Metanephros (tissue), 2 donors: ENCODE measurements around the genes LTC4S and CNOT6.

GRCh38 chr5:179731493-179731898 is 1.1 kb upstream of the MAML1 start:
- RAMPAGE, long total RNA, result no peak

- RAMPAGE, long total RNA, result no peak
Observed at GRCh38 chr5:179766273-179767129, 27.3 kb upstream of the LTC4S start.

- RAMPAGE, long total RNA, result no peak
Observed at GRCh38 chr5:179775786-179776343, 17.9 kb upstream of the LTC4S start.

DNA sequence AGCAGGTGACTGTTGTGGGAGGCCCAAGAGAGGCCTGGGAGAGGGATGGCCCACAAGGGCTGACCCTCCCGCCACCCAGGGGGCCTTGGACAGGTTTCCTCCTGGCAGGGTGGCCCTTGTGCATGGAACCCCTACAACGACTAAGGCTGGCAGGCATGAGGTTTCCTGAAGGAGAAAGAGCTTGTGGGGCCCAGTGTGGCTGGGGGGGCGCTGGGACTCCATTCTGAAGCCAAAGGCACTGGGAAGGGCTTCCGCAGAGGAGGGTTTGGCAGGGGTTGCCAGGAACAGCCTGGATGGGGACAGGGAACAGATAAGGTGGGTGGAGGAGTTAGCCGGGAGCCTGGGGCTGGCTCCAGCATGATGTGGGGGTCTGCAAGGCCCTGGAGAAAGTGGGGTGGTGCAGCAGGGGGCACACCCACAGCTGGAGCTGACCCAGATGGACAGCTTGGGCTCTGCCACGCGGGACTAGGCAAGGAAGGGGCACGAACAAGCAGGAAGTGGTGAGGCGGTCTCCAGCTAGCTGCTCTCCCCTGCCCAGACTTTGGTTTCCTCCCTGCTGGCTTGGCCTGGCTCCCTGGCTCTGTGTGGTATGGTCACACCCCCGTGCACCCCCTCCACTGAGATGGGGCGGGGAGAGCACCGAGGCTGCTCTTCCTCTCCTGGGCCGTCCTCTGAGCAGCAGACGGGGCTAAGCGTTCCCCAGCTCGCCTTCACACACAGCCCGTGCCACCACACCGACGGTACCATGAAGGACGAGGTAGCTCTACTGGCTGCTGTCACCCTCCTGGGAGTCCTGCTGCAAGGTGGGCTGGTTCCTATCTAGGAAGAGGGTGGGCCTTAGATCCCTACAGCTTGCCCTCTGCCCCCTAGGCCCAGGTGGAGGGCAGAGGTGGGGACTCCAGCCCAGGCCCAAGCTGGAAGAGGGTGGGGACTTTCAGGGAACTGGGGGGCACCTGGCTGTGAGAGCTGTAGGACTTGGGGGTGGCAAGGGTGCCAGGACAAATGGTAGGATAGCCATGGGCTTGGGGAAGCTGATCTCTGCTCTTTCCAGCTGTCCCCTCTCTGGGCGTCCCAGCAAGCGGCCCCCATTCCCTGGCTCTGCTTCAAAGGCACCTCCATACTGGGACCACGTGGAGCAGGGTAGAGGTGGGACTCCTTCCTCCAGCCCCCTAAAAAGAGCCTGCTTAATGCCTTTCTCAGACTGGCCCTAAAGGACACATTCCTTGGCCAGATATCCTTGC is at the start of gene LTC4S:
LTC4S (plus strand) TSS at position 651 of the 1,241 bp plus-strand sequence.
- RAMPAGE, long total RNA, result no peak

DNA sequence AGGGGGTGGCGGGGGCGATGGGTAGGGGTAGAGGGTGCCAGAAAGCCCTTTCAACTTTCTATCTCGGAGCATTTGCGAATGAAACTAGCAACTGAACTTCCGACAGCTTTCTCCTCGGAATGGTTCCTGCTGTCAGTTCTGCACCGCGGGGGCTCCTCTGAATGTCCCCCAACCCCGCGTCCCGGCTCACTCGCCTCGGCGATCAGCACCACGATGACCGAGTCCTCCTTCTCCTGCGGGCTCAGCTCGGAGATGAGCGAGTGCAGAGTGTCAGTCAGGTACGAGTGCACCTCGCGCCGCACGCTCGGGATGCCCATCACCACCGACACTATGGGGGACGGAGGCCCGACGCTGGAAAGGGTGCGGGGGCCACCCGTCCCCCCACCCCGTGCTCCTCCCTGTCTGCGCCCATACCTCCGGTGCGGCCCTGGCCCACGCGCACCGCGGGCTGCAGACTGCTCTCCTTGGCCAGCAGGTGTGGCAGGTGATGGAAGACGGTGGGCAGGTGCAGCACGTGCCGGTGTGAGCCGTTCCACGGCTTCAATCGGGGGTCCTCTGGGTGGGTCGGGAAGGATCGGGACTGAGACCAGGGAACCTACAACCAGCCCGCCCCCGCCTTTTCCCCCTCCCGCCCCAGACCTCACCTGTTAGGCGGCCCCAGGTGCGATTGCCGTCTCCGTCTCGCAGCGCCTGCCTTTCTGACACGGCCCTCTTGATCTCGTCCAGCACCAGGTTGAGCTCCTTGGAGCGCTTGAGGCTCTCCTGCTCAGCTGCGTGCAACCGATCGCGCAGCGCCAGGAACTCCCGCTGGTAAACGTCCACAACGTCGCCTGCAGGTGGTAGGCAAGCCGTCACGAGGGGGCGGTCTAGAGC is 5.3 kb downstream of the MGAT4B start:
- RAMPAGE, long total RNA, result no peak

DNA sequence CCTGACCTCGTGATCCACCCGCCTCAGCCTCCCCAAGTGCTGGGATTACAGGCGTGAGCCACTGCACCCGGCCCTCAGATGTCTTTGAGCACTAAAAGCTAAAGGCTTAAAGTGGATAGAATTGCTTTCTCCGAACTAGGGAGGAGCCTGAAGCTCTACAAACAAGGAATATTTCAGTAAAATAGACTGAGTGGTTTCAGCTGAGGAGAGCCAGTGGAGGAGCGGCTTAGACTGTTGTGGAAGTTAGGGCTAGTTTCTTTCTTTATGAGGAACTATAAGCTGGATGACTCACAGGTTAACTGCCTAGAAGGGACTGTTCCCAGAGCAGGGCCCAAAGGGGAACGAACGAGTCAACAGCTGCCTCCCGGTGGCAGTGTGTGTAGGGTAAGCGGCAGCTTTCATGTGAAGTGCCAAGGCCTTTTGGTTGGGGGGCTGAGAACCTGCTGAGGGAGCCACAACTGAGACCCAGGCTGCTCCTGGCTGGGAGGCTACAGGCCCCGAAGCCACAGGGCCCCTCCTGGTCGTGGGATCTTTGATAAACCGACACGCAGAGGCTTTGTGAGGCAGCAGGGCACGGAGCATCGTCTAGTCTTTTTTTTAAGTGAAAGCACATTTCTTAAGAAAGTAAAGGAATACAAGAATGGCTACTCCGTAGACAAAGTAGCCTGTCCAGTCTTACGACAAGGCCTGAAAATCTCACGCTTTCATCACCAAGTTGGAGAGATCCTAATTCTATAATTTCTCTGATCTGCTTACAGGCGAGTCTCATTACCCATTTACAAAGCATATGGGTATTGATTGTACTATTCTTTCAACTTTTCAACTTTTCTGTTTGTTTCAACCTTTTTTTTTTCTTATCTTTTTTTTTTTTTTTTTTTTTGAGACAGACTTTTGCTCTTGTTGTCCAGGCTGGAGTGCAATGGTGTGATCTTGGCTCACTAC is 7.1 kb downstream of the SQSTM1 start:
- RAMPAGE, long total RNA, result no peak

GRCh38 chr5:179828629-179829831 is 8.3 kb downstream of the SQSTM1 start:
- RAMPAGE, long total RNA, result no peak

DNA sequence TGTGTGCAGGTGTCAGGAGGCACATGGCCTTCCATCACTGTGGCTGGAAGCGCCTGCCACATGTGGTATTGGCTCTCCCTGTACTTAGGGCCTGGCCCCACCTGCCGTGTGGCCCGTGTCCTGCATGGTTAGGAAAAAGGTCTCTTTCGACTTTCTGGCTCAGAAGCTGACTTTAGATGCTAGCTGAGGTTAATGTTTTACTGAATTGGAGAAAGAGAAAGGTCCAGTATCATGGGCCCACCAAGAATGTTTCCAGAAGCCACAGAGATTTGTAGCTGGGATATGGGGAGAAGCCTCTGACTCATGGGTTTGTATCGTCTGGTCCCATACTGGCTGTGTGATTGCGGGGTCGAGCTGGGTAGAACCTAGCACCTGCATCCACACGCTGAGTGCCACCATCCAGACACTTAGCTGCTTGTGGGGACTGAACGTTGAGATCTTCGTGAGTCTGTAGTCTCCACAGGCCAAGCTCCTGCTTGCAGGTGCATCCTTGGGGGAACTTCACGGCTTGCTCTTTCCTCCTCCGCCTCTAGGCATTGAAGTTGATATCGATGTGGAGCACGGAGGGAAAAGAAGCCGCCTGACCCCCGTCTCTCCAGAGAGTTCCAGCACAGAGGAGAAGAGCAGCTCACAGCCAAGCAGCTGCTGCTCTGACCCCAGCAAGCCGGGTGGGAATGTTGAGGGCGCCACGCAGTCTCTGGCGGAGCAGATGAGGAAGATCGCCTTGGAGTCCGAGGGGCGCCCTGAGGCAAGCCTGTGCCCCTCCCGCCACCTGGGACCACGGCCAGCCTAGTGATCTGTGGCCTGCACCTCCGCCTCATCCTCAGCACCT is 12.0 kb downstream of the SQSTM1 start:
- RAMPAGE, long total RNA, result no peak

GRCh38 chr5:179956306-179957004 is 48.8 kb upstream of the TBC1D9B start:
- RAMPAGE, long total RNA, result no peak

DNA sequence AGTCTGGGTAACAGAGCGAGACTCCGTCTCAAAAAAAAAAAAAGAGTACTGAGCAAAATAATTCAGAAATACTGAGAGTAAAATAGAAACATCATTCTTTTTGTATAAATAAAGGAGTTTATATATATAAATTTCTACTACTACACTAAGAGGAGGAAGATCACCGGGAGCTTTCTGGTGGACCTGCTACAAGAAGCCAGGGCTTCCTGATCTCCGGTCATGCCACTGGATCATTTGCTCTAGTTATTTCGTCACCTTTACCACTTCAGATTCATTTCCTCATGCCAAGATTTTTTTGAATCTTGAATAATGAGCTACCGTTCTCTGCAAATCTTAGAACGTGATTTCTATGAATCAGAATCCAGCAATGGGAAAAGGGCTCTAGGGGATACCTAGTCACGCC is 51.9 kb upstream of the TBC1D9B start:
- RAMPAGE, long total RNA, result no peak

- RAMPAGE, long total RNA, result no peak
Observed at GRCh38 chr5:180026383-180026798, 45.2 kb downstream of the RNF130 start.

DNA sequence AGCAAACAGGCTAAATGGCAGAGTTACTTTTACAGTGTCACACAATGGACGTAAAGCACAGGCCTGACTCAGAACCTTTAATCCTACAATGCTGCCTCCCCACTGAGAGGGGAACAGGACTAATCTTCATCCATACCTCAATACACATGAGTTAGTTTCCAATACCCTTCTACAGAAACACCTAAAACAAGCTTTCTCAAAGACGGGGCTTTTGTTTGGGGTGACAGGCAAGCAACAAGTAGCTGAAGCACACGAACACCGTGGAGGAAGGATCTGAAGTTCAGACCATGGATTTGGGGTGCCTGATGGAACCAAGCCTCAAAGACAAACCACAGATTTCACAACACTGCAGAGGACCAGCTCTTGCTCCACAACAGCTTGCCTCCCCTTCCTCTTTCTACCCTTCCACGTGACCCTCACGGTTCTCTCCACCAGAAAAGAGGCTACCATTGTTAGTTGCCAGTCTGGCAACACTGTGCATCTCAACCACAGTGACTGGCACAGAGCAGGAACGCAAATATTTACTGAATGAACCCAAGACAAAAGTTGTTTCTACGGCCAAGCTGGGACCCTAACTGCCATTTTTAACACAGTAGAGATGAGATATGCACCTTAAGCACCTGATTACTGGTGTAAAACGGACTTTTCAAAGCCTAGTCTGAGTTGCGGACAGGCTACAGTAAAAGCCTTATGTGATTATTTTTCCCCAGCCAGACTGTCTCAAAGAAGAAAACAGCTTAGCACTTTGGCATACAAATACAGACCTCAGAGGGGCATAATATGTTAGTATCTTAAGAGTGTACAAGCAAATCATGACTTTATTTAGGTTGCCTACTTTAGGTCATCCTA is 1.6 kb downstream of the RNF130 start:
- RAMPAGE, long total RNA, result no peak

- RAMPAGE, long total RNA, result no peak
Observed at GRCh38 chr5:180300974-180301749, 9.3 kb upstream of the MAPK9 start.

- RAMPAGE, long total RNA, result no peak
Observed at GRCh38 chr5:180331434-180332431, 21.4 kb downstream of the GFPT2 start.

- RAMPAGE, long total RNA, result no peak
Observed at GRCh38 chr5:180494287-180495417, at the start of gene CNOT6. Gene CNOT6, plus strand, starts transcription at chr5:180494379.

DNA sequence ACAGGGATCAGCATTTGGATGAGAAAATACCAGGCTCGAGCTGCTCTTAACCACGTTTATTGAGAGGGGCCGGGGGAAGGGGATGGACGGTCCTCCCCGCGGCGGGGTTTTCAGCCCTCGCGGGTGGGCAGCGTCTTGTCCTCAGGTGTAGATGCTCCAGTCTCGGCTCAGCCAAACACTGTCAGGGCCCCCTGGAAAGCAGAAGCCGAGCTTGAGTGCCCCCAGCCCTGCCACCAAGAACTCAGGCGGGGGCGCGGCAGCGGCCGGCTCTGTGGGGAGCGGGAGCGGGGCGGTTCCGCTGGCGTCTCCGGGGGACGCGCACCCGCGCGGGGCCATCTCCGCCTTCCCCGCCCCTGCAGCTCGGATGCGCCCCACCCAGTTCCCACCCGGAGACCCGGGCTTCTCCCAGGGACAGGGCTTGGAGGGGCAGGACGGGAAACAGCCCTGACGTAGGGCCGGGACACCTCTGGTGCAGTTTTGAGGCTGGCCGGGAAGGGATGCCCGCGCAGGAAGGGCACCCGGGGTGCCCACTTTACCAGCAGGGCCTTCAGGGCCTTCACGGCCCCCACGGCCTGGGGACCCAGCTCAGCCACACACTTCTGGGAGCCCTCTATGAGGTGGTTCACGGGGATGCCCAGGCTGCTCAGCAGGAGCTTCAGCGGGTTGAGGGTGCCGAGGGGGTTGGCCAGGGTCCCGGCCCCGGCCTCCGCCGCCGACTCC is 1.1 kb downstream of the SCGB3A1 start:
- RAMPAGE, long total RNA, result no peak

GRCh38 chr5:180783392-180783806 is 19.2 kb downstream of the MGAT1 start:
- RAMPAGE, long total RNA, result no peak

DNA sequence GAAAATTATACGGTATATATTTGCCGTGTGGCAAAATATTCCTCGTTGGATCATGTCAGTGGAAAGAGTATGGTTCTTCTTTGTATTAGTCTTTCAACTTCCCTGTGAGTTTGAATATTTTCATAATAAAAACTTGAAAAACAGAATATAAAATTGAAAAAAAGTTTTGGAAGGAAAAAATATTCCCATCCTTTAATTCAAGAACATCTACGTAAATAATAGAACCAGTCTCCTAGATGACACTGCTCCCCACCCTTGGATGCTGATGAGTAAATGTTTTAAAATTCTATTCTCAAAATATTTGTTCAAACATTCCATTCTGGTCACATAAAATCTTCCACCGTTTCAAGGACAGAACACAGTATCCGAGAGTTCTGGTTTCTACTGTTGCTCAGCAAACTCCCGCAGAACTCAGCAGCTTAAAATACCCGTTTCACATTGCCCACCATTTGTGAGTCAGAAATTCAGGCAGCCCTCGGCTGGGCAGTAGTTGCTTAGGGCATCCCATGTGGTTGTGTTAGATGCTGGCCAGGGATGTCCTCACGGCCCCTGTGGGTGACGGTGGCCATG is 17.6 kb downstream of the MGAT1 start:
- RAMPAGE, long total RNA, result no peak

- RAMPAGE, long total RNA, result no peak
Observed at GRCh38 chr5:180787531-180788175, 15.0 kb downstream of the MGAT1 start.

DNA sequence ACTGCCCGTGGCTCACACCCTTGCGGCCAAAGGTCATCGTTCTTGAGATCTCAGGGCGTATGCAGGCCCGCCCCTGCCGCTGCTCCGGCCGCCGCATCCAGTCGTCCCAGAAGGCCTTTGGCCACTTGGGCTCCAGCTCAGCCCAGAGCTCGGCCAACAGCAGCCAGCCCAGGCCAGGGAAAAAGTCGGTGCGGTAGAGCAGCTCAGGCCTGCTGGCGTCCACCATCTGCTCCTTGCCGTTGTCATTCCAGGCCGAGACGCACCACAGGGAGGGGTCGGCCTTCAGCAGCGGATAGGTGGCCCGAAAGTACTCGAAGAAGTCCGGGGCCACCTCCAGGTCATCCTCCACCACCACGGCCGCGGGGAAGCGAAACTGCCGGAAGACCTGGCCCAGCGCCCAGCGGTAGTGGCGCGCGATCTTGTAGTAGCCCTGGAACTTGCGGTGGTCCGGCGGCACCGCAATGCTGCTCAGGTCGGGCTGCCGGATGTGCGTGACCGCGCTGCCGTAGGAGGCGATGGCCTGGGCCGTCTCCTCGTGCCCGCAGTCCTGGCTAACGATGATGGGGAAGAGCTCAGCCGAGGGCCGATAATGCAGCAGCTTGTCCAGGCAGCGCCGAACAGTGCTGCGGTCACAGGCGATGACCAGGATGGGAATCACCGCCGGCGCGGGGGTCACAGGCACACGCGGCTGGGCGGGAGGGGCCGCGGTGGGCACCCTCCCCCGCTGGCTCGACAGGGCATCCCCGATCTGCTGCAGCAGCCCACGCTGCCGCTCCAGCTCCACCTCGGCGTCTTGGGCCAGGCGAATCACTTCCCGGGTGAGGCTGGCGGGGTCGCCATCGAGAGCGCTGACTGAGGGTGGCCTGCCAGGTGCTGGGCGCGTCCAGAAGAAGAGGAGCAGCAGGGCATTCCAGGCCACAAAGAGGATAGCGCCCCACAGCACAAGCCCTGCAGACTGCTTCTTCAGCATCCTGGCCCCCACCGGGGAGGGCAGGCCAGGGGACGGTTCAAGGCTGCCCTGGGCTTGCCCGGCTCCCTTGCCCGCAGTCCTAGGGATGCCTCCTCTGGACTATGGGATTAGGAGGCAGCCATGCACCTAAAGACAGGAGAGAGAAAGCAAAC is 10.2 kb downstream of the MGAT1 start:
- RAMPAGE, long total RNA, result no peak